T-cell (primary cell): ENCODE measurements around the genes C2orf92 and INPP4A.

DNA sequence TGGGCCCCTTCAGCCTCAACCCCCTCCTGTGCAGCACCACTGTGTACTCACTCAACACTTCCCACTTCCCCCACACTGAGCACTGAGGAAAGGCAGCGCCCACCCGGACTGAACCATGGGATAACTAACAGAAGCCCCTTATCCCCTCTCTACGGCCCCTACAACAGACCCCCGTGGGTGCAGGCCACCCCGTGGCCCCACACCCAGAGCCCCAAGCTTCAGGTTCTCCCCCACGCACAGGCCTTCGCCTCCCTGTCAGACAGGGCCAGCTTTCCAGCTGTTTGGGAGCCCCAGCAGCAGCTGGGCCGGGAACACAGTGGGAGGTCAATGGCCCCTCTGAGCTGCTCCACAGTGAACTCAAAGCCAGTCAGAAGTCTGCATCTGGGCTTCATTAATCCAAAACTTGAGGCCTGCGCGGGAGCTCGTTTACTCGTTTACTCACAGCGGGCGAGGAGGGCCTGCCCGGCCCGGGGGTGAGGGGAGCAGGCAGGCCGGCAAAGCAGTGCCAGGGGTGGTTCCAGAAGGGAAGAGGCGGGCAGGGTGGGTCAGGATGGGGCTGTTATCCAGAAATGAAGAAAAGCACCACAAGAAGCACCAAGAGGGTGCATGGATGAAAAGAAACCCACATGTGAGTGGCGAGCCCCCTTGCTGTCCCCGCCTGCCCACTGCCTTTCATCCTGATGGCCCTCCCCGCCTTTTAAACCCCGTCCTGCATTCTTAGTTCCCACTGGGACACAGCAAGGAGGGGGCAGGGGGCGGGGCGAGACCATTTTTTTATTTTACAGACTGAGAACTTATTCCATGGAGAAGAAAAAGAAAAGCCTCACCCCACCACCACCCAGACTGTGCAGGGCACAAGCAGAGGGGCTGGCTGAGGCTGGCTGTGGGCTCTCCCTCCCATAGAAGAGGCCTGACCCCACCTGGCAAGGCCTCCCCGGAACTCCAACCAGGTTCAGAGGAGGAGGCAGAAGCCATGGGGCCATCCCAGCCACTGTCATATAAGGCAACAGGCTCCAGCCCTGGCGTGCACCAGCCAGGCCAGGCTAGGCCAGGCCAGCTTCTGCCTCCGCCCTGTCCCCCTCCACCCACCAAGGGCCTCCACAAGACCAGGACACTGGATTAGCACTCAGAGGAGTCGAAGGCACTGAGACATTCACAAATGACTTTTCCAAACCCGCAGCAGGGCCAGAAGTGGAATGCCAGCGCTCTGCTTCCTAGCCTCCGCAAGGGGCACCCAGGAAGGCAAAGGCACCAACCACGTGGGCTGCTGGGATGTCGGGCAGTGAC is 37.1 kb upstream of the SEMA4C start:
- PRO-cap, 7 experiments = no peak in any of the 7 experiments

DNA sequence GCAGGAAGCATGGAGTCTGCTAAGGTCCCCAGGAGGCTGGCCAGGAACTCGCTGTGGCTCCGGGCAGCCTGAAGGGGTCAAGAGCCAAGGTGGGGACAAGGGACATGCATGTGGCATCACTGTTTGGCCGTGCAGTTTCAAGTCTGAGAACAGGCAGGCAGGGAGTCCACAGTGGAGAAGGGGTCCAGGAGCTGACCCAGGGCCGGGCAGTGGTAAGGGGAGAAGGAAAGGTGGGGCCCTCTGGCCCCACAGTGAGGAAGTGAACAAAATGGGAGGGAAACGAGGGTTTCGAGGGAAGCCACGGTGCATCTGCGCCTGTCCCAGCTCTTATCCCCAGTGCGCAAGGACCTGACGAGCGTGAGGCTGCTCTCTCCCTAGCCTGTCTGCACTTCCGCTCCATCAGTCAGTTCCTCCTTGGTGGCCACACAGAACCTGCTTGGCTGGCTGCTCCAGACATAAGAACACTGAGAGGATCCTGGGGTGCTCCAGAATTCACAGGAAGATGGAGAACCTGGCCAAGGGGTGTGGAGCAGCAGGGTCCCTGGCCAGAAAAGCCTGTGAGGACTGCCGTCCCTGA is 43.5 kb upstream of the SEMA4C start:
- PRO-cap, 7 experiments = peak in 7 of 7 experiments; most common plus-strand start position 406 of the sequence (in 7); most common minus-strand start position 338 of the sequence (in 2)

DNA sequence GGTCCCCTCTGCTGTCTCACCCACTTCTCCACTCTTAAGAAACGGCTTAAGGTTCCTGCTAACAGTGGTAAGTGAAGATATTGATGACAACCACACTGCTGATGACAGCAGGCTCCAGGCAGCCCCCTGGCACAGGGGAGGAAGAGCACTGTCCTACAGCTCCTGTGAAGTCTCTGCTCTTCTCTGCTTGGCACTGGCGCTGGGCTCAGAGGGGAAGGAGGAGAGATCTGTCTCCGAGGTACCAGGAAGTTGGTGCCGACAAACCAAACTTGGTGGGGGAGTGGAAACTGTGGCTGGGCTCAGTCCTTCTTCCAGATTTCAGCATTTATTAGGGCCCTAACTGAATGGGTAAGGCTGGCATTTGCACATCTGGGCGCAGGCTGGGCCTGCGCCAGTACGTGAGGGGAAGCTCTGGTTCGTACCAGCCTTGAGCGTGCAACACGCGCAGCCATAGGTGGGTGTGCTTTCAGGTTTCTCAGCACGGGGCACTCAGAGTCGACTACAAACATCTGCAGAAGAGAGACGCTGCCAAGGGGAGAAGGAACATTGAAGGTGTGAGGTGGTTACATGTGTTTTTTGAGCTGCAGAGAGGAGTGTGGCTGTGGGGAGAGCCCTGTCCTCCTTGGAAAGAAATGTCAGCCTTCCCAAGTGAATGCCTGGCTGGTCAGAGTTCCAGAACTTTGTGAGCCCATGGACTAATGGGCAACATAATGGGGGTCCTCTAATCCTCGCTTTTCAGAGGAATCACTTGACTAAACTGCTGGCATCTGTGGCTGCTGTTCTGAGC is 55.0 kb upstream of the SEMA4C start:
- PRO-cap, 7 experiments = peak in 7 of 7 experiments; most common plus-strand start position 266 of the sequence (in 3); most common minus-strand start position 195 of the sequence (in 3)

DNA sequence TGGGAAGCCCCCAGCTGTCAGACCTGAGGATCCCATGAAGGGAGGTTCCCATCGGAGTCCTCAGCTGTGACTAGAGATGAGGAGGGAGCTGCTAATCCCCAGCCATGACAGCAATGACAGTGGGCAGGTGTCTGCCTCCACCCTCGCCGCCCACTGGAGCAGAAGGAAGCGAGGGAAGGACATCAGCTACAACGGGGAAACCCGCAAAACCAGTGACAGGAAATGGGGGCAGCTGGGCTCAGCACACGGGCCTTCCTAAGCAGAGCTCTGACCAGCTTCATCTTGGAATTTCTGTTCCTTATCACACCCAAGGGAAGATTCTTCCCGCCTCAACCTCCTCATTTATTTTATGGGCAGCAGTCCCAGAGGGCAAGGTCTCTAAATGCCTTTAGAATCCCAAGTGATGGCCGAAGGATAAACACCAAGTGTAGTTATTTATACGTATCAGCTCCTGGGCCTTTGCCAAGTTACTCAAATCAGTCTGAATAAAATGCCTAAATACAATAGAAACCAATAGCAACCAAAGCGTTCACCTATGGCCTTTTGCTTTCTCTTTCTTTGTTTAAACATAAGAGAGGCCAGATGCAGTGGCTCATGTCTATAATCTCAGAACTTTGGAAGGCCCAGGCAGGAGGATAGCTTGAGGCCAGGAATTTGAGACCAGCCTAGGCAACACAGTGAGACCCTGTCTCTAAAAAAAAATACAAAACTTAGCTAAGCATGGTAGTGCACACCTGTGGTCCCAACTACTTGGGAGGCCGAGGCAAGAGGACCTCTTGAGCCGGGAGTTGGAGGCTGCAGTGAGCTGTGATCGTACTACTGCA is 32.0 kb downstream of the FAM178B start:
- PRO-cap, 7 experiments = peak in 1 of 7 experiments; most common minus-strand start position 155 of the sequence (in 1)

DNA sequence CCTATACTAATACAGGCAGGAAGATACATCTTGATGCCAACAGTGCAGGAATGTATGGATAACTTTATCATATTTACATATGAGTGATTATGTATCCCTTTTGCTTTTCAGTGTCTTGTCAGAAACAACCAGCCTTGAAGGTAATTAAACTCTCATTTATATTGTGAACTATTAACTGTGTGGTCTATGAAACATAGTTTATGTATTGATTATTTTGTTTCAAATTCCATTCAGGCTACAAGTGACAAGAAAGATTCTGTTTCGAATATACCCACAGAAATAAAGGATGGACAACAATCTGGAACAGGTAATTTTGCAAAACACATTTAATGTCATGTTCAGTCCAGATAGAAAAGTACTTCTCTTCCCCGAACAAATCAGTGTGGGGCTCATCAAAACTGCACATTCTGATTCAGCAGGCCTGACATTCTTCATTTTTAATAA is 100.4 kb downstream of the ANKRD36 start:
- PRO-cap, 7 experiments = no peak in any of the 7 experiments

- PRO-cap, 7 experiments = no peak in any of the 7 experiments
Observed at GRCh38 chr2:97669372-97669950, at the start of gene C2orf92. Gene C2orf92 (plus strand): TSS chr2:97669713.

DNA sequence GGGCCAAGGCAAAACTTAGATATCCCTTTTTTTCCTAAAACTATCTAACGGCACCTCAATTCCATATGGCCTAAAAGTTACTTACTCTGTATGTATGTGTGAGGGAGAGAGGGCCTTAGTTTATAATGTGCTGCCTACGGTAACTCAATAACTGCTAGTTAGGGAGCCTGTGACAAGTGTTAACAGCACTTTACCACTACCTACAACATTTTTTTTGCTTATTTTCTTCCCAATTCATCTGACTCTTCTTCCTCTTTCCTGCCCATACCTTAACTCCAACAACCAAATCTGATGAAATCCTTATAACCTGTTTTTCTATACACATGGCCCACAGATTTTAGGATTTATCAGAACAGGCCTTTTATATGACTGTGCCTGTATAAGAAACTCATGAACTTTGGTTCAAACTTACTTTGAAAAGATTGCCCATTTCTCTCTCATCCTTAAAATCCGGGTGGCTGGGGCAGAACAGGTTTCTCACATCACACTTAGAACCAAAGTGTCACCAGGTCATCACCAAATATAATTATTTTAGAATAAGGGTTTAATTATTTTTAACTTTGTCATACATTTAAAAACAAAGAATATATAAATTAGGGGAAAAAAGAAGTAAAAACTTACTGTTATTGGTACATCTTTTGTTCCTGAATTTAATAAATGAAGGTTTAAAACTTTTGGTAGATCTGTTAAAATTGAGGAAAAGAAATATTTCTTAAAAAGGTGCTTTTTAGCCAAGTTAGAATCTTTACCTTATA is 119.5 kb downstream of the ZAP70 start:
- PRO-cap, 7 experiments = no peak in any of the 7 experiments

DNA sequence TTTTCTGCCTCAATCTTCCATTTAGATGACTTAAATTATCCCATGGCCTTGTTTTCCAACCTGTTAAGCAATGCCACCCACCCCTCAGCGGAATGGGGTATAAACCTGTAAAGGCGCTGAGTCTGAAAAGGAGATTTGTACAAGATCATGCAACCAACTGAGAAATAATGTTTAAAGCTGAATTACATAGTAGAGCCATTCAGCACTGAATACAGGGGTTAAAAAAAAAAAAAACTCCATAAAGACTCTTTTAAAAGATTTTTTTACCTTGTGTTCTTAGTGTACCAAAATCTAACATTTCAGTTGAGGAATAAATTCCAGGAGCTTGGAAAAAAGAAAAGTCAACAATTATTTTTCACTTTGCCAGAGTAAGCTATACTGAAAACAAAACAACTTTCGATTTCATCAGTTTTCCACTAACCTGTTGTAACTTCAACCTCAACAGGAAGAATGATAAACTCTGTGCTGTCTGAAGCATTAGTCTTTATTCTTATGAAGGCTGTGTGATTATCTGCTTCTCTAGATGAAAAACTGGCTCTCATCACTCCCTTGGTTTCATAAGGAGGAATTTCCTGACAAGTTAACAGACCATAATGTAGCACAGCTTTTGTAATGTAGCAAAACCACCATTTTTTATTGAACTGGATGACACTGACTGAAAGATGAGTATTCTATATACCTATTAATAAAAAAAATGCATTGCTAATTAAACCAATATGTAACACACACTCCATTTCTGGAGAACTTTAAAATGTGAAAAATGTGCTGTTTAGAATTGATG is 121.2 kb downstream of the ZAP70 start:
- PRO-cap, 7 experiments = no peak in any of the 7 experiments

- PRO-cap, 7 experiments = no peak in any of the 7 experiments
Observed at GRCh38 chr2:98299155-98300082, 46.8 kb upstream of the CNGA3 start.

GRCh38 chr2:98444304-98445622 is at the start of gene INPP4A:
Gene INPP4A (plus strand): TSS chr2:98444858.
- PRO-cap, 7 experiments = peak in 7 of 7 experiments; most common plus-strand start chr2:98444887 (in 6); most common minus-strand start chr2:98444739 (in 2)

GRCh38 chr2:98445623-98446794 is 1.4 kb downstream of the INPP4A start:
- PRO-cap, 7 experiments = peak in 3 of 7 experiments; most common plus-strand start chr2:98445793 (in 2); most common minus-strand start chr2:98445821 (in 2)

DNA sequence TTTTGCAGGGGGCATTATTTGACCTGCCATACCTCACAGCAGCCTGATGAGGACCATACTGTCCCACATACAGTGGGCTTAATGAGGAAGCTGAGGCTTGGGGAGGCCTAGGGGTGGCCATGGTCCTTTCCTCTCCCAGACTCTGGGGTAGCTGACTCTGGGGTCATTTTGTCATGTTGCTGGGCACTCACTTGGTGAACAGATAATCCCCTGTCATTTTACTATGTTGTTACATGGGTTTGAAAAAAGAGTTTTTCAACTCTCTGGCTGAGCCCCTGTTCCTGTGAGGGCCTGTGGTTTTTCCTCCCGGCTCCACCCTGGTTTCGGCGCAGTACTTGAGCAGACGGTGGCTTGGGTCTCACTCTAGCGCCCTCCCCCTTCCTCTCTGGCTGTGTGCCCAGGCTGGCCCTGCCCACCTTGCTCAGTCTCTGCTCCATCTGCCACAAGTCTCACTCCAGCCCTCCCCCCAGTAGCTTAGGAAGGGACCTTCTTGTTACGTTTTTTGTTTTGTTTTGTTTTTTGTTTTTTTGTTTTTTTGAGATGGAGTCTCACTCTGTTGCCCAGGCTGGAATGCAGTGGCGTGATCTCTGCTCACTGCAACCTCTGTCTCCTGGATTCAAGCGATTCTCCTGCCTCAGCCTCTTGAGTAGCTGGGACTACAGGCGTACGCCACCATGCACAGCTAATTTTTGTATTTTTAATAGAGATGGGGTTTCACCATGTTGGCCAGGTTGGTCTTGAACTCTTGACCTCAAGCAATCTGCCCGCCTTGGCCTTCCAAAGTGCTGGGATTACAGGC is 21.1 kb downstream of the INPP4A start:
- PRO-cap, 7 experiments = peak in 5 of 7 experiments; most common plus-strand start position 551 of the sequence (in 3); most common minus-strand start position 337 of the sequence (in 4)

GRCh38 chr2:98467043-98467287 is 22.3 kb downstream of the INPP4A start:
- PRO-cap, 7 experiments = no peak in any of the 7 experiments

GRCh38 chr2:98472741-98473531 is 28.3 kb downstream of the INPP4A start:
- PRO-cap, 7 experiments = no peak in any of the 7 experiments

GRCh38 chr2:98546809-98547858 is 61.2 kb downstream of the COA5 start:
- PRO-cap, 7 experiments = no peak in any of the 7 experiments

GRCh38 chr2:98612861-98613184 is 4.4 kb downstream of the UNC50 start:
- PRO-cap, 7 experiments = no peak in any of the 7 experiments

GRCh38 chr2:98731234-98732387 is 679 bp upstream of the MGAT4A start:
- PRO-cap, 7 experiments = peak in 7 of 7 experiments; most common plus-strand start chr2:98731335 (in 7); most common minus-strand start chr2:98731426 (in 2)

DNA sequence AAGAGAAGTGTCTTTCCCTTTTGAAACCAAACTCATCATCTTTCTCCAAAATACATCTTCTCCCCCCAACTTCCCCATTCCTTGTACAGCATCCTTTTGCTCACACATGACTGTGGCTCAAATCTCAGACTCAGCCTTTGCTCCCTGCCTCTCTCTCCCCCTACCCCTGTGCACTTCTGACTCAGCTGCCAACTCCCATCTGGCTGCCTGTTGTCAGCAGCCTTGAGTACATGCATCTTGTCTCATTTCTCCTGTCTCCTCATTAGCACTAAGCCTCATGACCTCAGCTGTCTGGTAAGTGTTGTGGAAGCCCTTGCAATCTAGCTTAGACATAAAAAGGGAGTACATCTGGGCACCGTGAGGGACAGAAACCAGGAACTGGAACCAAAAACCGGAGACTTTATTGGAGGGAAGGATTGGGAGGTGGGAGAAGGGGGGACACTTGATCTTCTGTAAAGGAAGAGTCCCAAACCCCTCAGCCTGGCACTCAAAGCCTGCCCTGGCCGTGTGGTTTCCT is 18.2 kb upstream of the MGAT4A start:
- PRO-cap, 7 experiments = no peak in any of the 7 experiments

DNA sequence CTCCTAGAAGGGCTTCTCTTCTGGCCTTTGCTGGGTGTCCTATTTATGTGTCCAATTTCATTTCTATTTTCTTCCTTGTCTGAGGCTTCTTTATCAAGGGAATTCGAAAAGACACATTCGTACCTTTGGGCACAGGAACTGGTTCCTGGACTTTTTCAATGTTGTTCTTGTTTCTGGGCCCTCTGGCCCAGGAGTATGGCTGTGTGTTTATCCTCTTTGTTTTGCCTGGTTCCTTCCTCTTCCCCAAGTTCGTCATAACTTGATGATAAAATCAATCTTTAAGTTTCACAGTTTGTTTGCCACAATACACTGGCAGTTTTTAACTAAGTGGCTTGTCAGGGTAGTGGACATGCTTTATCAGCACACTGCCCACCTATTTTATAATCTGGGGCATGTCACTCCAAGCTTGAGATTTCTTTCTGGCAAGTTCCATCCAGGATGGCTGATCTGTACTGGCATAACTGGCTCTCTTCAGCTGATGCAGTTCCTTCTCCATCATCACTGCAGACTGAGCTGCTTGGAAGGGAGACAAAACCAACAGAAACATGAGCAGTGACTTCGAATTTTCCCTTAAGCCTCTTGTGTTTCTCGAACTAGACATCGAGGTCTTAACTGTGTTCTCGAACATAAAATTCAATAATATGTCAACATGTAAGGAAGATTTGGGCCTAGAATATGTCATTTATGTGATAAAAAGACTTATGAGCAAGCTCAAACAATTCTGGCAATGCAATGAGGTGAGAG is 63.4 kb upstream of the MGAT4A start:
- PRO-cap, 7 experiments = no peak in any of the 7 experiments

DNA sequence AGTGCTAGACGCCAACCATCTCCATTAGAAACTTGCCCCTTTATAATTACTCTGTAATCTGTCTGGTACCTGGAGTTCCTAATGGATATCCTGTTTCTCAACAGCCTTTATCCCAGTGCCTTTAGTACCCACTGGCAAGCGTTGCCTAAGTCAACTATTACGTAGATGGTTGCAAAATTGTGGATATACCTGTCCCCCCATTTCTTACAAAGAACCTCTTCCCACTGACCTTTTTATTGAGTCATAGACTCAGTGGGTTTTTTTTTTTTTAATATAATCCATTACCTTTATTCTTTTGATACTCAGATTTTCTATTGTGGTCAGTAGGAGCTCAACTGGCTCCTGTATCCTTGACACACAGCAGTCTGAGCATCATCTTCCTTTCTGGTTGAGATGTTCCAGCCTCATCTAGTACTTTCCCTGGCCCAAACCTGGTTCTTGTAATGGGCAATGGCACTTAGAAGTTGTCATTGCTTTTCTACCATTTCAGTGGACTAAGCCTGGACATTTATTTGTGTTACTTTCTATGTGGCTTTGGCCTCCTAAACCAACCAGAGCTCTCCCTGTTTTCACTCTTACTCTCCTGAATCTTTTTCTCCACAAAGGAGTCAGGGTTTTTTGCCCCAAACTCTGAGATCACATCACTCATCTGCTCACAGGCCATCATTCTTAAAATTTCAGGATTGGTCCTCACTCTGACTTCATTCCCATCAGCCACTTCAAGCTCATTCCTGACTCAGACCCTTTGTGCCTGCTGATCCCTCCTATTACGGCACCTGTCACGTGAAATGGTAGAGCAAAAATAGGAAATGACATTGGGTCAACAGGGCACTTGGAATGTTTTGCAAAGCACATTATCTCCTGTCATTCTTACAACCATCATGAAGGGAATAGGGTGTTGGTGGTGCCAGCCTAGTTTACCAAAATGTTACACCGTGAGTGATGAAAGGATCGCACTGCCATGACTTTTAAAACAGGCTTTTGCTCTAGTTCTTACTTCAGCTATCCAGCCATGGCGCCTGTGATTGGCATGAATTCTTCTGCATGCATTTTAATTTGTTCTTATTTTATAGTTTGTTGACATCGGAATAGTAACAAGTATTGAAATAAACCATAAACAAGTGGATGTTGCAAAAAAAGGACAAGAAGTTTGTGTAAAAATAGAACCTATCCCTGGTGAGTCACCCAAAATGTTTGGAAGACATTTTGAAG is 60.9 kb downstream of the EIF5B start:
- PRO-cap, 7 experiments = no peak in any of the 7 experiments